ENCODE results near the gene IGSF3.

DNA sequence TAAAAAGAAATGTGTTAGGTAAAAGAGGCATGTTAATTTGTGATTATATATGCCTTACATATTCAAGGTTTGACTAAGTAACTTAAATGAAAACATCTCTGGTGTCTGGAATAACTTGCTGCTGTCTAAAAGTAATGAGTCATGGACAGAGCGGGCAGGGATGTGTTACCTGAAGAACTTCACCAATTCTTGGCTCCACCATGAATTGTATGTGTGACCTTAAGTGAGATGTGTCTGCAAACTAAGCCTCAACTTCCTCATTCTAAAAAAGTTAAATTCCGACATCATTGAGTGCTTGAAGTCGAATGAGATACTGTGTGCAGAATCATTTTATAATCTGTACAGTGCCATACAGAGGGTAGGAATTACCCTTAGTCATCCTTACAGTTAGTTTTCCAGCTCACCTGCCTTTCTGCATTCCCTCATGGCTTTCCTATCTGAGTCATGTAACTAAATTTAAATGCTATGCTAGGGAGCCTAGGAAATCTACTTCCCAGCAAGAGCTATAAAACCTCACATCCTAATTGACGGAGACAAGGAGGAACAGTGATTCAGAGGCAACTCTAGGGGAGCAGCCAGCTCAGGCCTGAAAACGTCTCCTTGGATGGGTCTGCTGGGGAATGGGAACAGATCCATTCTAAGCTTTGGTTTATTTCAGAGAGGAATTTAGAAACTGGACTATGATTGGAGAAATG is 100.7 kb upstream of the TSPAN2 start:
- RRBS: no CpG with 5 or more reads among the region's 5 CpGs

DNA sequence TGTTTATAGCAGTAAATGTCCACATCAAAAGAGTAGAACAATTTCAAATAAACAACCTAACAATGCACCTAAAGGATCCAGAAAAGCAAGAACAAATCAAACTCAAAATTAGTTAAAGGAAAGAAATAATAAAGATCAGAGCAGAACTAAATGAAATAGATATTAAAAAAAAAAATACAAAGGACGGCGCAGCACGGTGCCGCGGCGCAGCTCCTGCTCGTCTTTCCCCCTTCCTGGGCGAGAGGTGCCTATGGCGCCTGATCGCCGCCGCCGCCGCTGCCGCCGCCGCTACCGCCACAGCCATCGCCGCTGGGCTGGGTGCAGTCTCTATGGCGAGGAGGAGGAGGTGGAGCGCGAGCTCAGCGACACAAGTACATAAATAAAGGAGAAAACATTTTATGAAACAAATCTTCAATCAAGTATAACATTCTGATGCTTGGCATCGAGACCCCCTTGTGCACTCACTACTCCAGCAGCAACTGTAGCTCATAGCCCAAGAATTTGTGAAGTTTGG is 77.6 kb upstream of the VANGL1 start:
- RRBS: no CpG with 5 or more reads among the region's 25 CpGs

DNA sequence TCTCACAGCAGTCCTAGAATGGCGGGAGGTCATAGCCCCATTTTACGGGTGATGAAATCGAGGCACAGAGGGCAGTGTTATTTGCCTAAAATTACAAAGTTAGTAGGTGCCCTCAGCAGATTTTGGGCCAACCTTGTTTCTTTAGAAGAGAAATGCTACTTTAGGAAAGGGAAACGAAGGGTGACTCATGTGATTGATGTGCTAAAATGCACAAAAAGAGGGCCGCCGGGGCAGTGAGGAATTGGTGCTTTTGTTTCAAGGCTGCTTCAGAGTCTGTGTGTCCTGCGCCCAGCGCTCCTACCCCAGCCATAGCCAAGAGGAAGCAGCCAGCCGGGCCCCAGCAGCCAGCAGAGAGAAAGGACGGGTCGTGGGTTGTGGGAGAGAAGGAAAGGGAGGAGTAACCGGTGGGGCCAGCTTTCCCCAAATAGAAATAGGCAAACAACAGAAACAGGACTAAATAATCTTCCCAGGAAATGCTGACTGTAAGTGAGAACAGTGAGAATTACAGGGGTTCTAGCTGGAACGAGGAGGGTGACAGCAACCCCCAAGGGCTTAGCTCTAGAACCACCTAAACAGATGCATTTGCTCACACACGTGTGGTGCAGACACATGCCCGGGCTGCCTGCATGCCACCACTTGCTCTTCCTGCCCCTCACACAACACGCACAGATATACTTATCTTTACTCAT is 13.2 kb downstream of the VANGL1 start:
- RRBS: 49% methylated on average over 3 of the region's 16 CpGs

GRCh38 chr1:115727616-115728354 is 40.7 kb downstream of the CASQ2 start:
- RRBS: no CpG with 5 or more reads among the region's 7 CpGs

GRCh38 chr1:115838788-115839865 is 1.8 kb downstream of the NHLH2 start:
- RRBS: 7% methylated on average over 44 of the region's 92 CpGs

GRCh38 chr1:116123509-116124780 is 12.7 kb downstream of the MAB21L3 start:
- RRBS: no CpG with 5 or more reads among the region's 17 CpGs

DNA sequence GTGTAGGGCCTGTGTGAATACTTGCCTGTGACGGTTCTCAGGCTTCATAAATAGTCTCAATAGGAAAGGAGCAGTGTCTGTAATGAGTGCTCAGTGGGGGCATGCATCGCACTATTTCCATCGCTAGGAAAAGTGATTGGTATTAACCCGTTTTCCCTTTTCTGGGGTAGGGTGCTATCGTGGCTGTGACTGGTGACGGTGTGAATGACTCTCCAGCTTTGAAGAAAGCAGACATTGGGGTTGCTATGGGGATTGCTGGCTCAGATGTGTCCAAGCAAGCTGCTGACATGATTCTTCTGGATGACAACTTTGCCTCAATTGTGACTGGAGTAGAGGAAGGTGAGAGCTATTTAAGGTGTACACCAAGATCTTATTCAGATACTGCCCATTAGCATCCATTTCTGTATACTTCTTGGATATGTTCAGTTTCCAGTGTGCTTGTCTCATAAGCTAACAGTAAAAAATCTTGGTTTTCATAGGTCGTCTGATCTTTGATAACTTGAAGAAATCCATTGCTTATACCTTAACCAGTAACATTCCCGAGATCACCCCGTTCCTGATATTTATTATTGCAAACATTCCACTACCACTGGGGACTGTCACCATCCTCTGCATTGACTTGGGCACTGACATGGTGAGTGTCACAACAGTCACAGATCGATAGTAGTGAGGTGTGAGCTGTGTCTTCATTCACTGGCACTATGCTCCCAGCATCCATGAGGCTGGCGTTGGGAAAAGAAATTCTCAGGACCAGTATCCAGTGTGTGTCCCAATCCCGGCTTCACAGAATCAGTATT is 25.6 kb downstream of the ATP1A1 start:
- RRBS: no CpG with 5 or more reads among the region's 12 CpGs

DNA sequence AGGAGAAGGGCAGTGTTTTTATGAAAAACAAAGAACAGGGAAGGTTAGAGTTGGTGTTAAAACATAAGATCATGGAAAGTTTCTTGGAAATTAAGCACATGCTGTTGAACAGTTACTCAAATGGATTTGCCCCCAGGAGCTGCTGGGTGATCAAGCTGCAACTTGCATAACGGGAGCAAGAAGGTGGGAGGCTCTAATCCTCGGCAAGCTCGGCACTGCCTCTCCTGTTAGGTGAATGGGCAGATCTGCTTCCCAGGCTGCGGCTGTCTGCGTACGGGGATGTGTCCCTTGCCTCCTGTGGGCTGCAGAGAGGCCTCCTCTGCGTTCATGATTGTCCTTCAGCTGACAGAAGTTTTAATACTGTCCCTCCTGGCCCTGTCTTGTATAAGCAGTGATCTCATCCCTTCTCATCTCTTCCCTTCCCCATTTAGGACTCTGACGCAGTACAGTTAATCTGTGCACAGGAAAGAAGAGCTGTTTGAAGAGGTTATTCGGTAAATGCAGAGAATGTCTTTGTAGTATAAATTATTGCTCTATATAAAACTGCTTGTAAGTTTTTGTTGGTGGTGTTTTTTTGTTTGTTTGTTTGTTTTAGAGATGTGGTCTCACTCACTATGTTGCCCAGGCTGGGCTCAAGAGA is 36.8 kb downstream of the ATP1A1 start:
- RRBS: no CpG with 5 or more reads among the region's 9 CpGs

DNA sequence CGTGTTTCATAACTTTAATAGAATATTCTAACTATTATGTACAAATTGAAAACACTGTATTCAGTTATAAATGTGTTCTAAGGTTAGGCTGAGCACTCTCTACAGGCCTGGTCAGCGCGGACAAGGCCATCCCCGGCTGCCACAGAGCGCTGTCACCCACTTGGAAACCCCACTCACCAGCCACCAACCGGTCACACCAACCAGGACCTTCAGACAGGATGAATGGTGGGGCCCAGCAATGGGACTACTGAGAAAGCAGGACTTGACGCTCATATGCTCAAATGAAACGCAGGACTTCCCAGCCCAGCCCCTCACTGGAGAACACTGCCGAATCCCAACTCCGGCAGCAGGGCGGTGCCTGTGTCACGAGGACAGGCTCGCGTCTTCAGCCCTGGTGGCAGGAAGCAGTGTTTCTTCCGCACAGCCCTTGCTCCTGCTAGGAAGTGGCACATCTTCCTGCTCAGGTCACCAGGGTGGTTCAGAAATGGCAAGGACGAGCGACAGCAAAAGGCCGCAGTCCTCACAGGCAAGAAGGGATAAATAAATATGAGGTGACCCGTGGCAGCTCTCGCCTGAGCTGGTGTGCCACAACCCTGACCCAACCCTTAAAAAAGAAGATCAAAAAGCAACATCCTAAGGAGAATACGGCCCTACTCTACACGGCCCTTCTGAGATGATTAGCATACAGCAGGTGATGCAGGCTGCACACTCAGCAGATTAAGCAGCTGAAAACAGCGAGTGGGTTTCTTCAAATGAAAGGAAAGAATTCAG is 38.9 kb downstream of the CD58 start:
- RRBS: 98% methylated on average over 3 of the region's 23 CpGs

- RRBS: no CpG with 5 or more reads among the region's 2 CpGs
Measured at GRCh38 chr1:116537073-116537642, 33.7 kb downstream of the CD58 start.

DNA sequence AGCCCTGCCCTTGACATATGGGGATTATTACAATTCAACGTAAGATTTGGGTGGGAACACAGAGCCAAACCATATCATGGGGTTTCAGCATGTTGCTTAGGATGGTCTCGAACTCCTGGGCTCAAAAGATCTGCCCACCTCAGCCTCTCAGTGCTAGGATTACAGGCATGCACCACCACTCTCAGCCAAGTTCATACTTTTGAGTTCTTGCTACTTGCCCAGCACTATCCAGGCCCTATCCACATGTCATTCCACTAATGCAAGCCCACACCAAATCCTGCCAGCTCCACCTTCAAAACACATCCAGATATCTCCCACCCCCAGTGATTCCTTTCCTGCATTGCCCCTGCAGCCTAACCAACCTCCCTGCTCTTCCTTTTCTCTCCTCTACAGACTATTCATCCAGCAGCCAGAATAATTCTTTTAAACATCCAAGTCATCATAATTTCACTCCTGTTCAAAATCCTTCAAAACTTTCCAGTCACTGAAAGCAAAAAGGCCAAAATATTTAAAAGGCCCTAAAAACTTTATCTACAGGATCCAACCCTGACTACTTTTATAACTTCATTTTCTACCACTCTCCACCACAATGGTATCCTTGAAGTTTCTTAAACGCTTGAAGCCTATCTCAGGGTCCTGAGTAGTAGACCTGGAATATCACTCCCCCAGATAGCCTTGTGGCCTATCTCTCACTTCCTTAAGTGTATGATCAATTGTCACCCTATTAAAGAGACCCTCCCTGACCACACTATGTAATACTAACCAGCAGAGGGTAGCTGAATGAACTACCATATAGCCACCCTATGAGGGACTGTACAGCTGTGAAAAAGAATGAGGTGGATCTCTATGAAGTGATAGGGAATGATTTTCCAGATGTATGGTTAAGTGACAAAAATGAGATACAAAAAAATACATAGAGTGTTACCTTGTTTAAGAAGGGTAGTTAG is 5.8 kb downstream of the CD58 start:
- RRBS: no CpG with 5 or more reads among the region's 3 CpGs

DNA sequence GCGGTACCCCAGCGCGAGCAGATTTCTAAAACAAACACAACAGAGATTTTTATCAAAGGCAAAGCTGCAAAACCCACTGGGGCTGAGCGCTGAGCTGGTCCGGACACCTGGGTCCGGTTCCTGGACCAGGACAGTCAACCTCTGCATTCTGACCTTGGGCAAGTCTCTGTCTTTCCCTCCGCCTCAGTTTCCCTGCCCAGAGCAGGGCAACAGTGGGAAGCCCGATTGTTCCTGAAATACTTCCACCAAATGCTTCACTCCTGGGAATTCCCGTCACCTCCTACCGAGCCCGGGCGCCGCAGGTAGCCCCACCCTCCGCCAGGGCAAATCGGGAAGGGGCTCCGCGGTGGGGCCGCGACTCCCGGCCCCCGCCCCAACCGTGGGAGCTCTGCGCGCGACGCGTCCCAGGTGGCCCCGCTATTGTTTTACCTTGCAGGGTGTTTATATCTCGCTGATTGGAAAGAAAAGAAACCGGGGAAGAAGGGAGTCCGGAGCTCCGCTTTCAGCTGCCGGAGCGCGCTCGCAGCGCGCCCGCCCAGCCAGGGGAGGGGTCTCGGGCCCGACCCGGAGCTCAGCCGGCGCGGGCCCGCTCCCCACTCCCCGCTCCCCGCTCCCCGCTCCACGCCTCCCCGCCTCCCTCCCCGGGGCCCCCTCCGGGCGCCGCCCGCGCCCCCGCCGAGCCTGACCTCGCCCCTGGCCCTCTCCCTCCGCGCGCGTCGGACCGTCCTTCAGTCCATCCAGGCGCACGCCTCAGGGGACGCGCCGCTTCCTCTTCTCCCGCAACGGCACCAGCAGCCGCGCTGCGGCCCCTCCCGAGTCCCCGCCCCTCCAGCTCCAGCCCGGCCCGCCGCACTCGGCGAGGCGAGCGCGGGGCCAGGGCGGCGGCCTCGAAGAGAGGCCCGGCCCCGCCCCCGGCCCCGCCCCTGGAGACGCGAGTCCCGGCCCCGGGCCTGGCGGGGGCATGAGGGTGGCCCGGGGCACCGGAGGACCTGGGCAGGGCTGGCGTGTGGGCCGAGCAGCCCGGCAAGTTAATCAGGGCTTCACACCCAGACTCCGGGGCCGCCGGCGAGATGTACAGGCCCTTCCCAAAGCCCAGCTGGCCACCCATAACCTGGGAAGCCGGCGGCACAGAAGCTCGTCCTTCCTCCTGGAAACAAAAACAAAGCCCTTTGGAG is at the start of gene IGSF3:
TSS of gene IGSF3 (minus strand) at position 802 of the 1,175 bp plus-strand sequence.
- RRBS: 5% methylated on average over 56 of the region's 110 CpGs

DNA sequence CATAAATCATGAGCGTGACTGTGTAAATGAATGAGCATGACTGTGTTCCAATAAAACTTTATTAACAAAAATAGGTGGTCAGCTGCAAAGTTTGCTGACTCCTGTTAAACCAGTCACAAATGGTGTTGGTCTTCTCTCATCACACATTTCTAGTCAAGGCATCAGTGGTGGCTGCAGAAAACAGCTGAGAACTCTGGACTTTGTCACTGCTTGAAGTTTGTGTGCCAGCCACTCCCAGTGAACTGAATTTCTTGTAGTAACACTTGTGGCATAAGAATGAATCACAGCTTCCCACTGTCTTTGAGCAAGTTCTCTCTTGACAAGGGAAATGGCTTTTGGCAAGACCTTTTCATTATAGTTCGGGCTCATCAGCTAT is 31.8 kb upstream of the CD2 start:
- RRBS: no CpG with 5 or more reads among the region's 2 CpGs

- RRBS: no CpG with 5 or more reads among the region's 13 CpGs
Measured at GRCh38 chr1:116738537-116739450, 15.4 kb upstream of the CD2 start.

GRCh38 chr1:116763293-116763799 is 9.1 kb downstream of the CD2 start:
- RRBS: no CpG with 5 or more reads among the region's 3 CpGs

GRCh38 chr1:116806034-116806675 is 51.9 kb downstream of the CD2 start:
- RRBS: no CpG with 5 or more reads among the region's 1 CpG

DNA sequence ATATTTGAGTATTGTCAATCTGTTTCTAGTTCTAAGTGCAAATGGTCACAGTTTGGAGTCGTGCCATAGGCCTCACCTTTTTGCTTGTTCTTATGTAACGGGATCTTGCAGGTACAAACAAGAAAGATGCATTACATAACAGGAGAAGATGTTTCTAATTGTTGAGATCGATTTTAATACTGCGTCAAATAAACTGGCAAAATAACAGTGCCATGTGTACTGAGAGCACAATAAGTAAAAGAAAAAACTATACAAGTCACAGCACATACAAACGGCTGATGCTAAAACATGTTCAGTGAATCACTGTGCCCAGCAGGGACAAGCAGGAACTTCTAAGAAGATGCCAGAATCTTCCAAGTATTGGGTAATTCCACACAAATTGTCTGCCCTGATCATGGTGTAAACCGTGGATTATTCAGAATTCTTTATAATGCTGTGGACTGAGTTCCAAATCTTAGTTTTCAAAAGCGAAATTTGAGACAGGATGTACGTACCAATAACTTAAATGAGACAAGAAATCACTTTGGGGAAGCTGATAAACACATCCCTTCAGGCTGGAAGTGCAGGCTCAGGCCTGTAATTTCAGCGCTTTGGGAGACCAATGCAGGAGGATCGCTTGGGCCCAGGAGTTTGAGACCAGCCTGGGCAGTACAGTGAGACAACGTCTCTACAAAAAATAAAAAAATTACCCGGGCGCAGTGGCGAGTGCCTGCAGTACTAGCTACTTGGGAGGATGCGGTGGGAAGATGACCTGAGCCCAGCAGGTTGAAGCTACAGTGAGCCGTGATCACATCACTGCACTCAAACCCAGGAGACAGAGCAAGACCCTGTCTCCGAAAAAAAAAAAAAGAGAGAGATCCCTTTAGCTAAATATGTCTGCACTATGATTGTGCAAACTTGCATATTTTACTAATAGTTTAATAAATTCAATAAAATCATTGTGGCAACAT is 54.4 kb downstream of the CD2 start:
- RRBS: no CpG with 5 or more reads among the region's 17 CpGs

- RRBS: 100% methylated on average over 1 of the region's 2 CpGs
Measured at GRCh38 chr1:116824666-116824926, 70.4 kb downstream of the CD2 start.

- RRBS: no CpG with 5 or more reads among the region's 5 CpGs
Measured at GRCh38 chr1:116954395-116954979, 44.8 kb downstream of the PTGFRN start.

GRCh38 chr1:117061748-117062697 is 1.9 kb downstream of the TTF2 start:
- RRBS: no CpG with 5 or more reads among the region's 4 CpGs

All from OVCAR3 (cell line).